Tibial artery (tissue), 1 donor: Measurements from ENCODE around the gene FGF18.

- PRO-cap, result no peak
These were observed 12.0 kb upstream of the GABRP start for GRCh38 chr5:170771467-170771948.

- PRO-cap, result no peak
These were observed 1.0 kb downstream of the TLX3 start for GRCh38 chr5:171309877-171310664.

DNA sequence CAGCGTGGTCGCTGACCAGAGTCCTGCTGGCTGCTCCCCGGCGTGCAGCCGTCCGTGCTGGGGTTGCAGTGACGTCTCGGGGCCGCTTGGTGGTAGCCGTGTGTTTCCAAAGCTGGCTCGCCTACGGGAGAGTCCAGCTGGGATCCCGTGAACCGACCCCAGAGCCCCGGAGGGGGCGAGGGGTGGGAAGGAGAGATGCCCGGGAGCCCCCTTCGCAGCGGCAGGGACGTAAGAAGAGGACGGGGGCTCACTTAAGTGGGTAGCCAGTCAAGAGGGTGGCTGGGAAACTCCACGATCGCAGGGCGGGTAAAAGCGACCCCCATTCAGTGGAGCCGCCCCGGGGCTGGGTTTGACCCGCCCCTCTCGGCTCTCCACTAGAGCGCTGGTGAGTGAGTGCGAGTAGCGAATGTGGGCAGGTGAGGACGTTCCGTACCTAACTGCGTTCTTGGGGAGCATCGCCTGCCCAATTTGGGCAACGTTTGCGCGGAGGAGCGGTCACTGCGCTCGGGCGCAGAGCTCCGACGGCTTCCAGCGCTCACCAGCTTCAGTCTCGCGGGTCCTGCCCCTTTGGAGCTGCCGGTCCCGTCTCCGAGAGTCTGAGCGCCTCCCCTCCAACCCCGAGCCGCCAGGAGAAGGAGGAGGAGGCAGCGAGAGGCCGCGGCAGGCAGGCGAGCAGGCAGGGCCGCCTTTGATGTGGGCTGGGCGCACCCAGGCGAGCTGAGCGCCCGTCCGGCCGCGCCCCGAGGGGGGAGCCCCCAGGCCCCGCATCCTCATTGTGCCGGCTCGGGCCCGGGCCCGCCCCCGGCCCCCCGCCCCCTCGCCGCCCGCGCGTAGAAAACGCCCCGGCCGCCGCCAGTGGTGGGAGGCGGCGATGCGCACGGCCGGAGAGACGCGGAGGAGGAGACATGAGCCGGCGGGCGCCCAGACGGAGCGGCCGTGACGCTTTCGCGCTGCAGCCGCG is at the start of gene FGF18:
Gene FGF18 (plus strand): TSS at position 861 of the 961 bp plus-strand sequence.
- PRO-cap, result unidirectional peak, plus-strand start at position 861 of the sequence

DNA sequence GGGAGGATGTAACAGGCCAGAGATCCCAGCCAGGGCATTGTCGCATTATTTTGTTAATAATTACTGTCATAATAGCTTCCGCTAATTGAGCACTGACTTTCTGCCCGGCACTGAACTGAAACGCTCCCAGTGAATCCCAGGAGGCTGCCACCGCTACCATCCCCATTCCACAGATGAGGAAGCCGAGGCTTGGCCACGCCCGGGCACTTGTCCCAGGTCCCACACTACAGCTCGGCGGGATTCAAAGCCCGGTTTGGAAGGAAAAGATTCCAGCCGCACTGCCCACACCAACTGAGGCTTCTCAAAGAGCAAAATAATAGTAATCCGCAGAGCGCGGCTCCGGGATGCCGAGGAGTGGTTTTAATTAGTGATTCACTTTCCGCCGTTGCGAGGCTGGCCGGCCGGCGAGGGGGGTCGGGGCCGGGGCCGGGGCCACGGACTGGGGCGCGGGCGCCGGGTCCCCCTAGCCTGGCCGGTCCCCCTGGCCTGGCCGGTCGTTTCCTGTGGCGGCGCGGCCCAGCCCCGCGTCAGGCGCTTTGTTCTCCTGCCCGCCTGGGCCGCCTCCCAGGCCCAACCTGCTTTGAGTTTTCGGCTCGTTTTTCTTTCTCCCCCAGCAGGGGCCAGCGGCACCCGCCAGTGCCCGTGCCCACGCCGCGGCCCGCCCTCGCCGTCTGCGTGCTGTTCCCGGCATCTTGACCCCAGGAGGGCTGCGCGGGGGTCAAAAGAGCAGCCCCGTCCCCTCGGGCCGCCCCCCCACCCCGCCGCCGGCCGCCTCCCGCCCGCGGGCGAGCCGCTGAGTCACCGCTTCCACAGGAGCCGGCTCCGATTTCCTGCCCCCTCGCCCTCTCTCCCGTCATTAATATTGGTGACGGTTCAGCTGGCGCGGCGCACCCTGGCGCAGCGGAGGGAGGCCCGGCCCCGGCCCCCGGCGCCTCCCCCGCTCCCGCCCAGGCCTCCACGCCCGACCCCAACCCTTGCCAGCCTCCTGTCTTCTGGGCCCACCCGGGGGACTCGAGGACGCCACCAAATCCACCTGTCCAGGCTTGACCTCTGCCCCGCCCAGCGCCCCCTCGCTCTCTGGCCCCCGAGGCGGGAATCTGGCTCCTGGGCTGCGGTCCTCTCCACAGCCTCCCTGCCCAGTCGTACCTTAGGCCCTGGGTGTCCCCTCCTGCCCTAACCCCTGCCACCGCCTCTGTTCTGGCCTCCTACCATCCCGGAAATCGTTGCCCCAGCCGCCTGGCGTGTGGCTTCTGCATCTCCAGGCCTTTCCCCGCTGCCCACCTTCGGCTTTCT is 31.3 kb downstream of the FGF18 start:
- PRO-cap, result bidirectional peak, plus-strand start at position 856 of the sequence, minus-strand start at position 577 of the sequence

DNA sequence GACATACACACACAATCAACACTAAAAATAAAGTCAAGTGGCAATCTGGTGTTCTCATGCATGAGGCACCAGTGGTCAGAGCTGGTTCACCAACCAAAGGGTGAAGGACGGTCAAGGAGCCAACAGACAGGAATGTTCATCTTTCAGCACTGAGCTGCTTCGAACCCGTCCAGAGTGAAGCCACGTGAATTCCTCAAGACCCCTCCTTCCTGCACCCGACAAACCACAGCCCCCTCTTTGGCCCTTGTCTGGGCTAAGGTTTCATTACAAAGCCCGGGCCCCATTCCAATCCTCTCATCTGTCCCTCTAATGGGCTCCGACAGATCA is 84.5 kb upstream of the SMIM23 start:
- PRO-cap, result no peak

- PRO-cap, result no peak
These were observed 48.4 kb upstream of the SMIM23 start for GRCh38 chr5:171737225-171737603.

- PRO-cap, result no peak
These were observed 74.5 kb downstream of the FBXW11 start for GRCh38 chr5:171931784-171932587.

DNA sequence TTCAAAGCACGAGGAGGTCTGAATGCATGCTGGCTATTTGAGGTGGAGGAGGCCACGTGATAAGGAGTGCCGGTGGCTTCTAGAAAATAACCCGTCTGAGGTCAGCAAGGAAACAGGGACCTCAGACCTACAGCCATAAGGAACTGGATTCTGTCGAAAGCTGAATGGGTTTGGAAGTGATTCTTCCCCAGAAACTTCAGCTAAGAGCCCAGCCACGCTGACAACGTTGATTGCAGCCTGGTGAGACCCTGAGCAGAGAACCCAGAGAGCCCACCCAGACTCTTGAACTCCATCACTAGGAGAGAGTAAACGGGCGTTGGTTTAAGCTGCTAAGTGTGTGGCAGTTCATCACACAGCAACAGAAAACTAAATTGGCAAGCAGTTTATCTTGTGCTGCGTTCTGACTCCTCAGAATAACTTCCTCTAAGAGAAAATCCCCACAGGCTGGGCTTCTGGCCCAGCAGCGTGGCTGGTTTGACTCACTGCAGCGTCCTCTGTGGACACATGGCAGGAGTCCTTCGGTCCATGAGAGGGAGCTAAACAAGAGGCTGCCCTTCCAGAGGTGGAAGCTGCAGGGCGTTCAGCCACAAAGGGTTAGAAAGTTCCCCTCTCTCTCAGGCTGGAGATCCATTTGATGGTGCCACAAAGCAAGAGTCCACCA is 45.9 kb upstream of the FBXW11 start:
- PRO-cap, result no peak

DNA sequence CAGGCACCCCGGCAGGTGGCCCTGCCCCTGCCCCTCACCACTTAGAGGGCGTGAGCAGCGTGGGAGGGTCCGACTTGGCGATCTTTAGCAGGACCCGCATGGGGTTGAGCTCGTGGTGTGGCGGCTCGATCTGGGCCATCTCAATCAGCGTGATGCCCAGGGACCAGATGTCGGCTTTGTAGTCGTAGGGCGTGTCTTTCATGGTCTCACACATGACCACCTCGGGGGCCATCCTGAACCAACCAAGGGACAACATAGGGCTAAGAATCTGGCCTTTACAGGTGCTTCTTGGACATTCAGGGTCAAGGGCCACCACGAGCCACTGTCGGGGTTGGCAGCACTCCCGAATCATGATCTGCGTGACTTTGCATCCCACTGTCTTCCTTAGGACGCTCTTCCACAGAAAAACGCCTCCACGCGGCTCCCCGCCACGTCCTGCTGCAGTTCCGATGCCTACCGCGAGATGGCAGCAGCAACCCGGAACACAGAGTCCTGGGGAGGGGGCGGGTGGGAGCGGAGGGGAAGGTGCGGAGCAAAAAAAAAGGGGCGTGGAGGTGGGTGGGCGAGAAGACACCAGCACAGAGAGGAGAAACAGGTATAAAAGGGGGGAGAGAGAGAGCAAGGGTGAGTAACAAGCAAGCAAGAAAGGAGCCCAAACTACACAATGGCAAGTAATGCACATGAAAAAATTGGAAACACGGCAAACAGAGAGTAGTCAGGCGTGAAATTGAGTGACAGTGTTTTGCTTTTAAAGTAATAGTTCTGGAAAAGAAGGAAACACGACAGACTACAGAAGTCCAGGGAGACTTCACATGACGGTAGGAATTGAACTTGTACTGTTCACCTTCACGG is 81.2 kb downstream of the STK10 start:
- PRO-cap, result no peak

GRCh38 chr5:172151492-172152535 is 36.2 kb downstream of the STK10 start:
- PRO-cap, result no peak

DNA sequence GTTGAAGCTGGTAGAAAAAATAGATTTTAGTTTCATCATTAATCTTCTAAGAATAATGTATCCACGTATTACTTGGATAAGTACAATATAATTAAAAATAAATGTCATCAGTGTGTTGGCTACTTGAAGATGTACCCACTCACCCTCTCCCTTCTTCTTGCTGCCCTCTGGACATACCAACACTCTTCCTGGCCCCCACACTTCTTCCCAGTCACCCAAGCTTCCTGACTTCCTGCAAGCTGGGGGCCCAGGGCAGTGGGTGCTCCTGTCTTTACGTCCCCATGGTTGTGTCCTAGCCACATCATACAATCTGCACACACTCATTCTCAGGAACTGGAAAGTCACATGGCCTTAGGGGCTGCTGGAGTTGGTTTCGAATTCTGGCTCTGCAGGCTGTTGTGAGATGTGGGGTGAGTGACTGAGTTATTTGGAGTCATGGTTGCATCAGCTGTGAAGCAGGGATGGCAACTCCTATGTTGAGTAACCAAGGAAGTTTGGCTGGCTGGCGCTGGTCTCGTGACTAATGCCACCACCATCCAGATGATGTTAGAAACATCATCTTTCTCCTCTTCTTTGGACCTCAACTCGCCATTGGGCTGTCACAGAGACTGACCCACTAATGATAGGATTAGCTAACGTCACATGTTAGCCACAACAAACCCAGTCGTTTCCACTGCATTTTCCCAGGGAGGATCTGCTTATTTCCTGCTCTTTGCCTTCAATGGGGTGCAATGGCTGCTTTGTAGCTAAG is 77.9 kb upstream of the UBTD2 start:
- PRO-cap, result no peak

DNA sequence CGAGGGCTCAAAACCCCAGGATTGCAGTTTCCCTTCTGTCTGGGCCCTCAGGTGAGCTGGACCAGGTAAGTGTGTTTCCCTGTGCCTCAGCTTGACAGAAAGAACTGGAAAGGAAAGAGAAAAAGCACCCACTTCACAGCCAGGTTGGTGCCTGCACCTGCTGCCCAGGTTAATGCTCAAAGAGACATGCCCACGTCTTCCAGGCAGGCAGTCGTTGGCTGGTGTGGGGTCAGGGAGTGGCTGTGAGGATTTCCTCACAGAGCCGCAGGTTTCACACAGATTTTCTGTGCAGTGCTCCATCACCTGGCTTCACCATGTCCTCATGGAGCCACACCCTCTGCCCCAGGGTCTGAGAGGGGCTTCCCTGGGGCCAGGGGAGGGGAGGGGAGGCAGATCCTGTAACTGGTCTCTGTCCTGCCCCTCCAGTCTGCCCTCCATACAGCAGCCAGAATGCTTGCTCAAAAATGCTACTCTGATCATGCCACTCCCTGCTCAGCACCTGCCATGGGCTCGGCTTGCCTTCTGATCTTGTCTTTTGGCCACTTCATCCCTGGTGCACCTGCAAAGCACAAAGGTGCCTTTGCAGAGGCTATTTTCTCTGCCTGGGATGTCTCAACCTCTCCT is 82.5 kb upstream of the UBTD2 start:
- PRO-cap, result no peak

- PRO-cap, result no peak
These were observed 51.2 kb downstream of the SH3PXD2B start for GRCh38 chr5:172402718-172403842.

DNA sequence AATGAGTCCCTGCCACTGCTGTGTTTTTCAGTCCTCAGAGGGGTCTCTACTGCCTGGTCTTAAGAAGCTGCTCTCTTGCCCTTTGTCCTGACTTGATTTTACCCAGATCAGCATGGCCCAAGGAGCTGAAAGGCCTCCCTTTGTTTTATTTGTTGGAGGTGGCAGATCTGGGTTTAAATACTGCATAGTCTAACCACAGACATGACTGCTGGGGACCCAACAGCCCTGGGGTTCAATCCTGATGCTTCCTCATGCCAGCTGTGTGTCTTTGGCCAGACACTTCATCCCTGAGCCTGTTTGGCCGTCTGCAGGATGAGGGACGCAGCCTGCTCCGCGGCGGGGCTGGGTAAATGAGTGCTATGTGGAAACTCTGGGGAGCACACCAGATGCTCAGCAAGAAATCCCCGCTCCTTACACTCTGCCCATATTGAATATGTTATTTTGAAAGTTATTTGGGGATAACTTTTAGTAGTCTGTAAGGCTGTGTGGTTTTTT is 43.0 kb downstream of the SH3PXD2B start:
- PRO-cap, result no peak

- PRO-cap, result no peak
These were observed 25.1 kb downstream of the SH3PXD2B start for GRCh38 chr5:172429088-172429854.

DNA sequence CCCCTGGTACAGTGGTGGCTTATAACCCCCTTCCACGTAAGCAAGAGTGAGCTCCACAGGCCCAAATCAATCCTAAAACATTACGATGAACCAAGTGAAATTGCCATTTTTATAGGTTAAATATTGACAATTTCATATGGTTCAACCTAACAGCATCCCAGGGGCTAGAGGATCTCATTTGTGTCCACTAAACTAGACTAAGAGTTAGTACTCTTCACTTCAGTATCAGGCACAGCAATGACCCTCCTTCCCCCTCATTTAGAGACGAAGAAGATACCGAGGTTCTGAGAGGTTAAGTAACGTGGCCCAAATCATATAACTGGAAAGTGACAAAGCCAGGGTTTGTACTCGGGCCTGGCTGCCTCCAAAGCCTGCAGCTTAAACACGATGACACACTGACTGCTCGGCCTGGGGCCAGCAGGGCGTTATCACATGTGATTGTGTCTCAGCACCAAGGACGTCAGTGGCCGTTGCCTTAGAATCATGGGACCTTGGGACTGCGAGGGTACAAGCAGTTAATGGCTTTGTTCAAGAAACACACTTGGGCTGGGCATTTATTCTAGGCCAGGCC is 13.3 kb downstream of the SH3PXD2B start:
- PRO-cap, result no peak

GRCh38 chr5:172585115-172585591 is 55.9 kb upstream of the NEURL1B start:
- PRO-cap, result no peak

- PRO-cap, result no peak
These were observed 18.6 kb upstream of the NEURL1B start for GRCh38 chr5:172622004-172623221.

- PRO-cap, result no peak
These were observed 4.0 kb upstream of the NEURL1B start for GRCh38 chr5:172636745-172637785.

DNA sequence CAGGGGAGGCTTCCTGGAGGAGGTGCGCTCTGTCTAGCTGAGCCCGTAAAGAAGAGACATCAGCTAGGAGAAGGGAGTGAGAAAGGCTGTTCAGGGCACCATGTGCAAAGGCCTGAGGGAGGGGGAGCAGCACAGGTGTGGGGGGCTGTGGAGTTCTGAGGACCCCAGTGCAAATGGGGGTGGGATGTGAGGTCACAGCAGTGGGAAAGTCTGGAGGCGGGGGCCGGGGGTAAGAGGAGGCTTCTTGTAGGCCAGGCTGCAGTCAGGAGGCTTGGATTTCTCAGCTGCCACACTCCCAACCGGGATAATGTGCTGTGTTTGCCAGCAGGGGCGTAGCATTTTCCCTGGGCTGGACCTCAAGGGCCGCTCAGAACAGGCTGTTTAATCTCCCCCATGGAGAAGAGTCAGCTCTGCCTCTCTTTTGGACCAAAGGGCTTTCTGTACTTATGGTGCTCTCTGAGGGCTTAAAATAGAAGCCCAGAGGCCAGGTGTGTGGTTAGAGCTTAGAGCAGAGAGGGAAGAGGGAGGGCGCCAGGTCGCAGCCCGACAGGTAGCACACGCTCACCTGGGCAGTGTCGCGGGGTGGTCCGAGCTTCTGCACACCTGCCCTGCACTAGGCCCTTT is 5.8 kb downstream of the NEURL1B start:
- PRO-cap, result no peak